Zone of skin (tissue), 1 donor: ENCODE measurements around a stretch of chr16.

DNA sequence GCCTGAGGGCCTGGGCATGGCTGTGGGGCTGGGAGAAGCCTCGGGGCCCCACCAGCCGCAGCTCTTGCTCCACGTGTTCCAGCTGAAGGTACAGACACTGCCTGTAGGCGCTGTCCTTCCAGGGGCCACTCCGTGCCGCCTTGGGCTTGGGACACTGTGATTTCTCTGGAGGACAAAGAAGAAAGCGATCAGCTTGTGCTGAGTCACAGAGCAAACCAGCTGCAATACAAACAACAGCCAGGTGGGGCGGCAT lies 45.1 kb upstream of the GCSH start:
- RRBS, result no CpG with 5 or more reads among the region's 8 CpGs

DNA sequence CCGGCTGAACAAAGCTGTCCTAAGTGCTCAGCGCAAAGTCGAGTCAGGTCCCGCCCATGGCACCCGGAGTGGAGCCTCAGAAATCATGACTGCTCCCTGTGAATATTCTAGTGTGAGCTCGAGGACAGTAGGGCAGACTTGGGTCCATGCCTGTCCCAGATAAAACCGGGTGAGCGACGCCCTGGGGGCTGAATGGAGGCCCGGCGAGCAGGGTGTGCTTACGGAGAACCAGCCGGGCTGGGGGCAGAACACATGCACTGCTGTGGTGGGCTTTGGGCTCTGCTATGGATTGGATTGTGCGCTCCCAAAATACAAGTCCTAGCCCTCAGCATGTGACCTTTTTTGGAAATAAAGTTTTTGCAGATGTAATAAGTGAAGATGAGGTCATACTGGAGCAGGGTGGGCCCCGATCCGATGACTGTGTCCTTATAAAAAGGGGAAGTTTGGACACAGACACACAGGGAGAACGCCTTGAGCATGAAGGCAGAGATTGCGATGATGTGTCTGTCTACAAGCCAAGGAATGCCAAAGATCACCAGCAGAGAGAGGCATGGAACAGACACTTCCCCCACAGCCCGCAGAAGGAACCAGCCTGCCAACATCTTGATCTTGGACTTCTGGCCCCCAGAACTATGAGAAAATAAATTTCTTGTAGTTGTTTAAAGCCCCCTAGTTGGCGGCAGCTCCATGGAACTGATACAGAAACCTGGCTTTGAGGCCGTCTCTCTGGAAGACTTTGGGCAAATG lies 12.7 kb upstream of the CMIP start:
- RRBS, result 61% methylated on average over 8 of the region's 21 CpGs

DNA sequence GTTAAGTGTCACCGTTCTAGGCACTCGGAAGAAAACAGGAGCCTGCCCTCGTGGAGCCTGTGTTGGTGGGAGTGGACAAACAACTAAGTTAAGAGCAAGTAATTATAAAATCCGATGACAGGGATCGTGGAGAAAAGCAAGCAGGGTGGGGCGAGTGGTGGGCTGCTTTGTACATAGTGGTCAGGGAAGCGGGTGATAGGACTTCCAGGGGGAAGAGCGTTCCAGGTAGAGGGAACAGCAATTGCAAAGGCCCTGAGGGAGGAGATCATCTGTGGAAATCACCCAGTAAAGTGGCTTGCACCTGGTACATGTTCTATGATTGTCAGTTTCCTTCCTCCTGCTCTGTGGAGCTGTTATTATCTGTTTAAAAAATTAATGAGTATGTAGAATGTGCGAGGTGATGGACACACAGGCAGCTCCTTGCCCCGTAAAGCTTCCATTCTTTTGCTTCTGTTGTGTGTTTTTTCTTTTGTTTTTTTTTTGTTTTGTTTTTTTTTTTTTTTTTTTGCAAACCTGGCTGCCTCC lies 7.9 kb downstream of the CMIP start:
- RRBS, result no CpG with 5 or more reads among the region's 10 CpGs

- RRBS, result no CpG with 5 or more reads among the region's 18 CpGs
These were observed 86.6 kb downstream of the CMIP start for GRCh38 chr16:81531018-81531712.

DNA sequence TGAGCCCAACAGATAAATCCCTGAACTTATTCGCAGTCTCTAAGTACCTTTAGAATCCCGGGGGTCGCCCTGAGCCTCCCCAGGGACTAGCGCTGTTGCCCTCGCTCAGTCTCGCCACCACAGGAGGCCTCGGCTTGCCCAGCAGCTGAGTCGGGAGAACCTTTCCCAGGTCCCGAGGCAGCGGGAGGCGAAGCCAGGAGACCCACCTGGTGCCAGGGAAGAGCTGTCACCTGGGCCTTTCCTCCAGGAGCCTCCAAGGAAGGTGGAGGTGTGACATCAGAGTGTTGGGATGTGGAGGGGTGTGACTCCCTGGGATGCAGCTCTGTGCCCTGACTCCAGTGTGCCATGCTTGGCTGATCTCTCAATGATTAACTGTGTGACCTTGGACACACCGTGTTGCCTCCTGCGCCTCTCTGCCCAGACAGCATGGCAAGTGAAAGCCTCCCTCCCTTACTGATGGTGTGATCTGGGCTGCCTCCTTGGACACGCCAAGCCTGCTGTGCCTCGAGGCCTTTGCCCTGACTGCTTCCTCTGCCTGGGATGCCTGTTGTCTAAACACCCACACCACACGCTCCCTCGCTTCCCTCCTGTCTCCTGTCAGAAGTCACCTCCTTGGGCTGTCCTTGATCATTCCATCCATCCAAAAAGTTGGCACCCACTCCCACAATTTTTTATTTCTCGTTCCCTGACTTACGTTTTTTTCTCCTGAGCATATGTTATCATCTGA lies 88.0 kb downstream of the CMIP start:
- RRBS, result no CpG with 5 or more reads among the region's 19 CpGs

GRCh38 chr16:81593020-81593545 lies 148.5 kb downstream of the CMIP start:
- RRBS, result no CpG with 5 or more reads among the region's 15 CpGs

DNA sequence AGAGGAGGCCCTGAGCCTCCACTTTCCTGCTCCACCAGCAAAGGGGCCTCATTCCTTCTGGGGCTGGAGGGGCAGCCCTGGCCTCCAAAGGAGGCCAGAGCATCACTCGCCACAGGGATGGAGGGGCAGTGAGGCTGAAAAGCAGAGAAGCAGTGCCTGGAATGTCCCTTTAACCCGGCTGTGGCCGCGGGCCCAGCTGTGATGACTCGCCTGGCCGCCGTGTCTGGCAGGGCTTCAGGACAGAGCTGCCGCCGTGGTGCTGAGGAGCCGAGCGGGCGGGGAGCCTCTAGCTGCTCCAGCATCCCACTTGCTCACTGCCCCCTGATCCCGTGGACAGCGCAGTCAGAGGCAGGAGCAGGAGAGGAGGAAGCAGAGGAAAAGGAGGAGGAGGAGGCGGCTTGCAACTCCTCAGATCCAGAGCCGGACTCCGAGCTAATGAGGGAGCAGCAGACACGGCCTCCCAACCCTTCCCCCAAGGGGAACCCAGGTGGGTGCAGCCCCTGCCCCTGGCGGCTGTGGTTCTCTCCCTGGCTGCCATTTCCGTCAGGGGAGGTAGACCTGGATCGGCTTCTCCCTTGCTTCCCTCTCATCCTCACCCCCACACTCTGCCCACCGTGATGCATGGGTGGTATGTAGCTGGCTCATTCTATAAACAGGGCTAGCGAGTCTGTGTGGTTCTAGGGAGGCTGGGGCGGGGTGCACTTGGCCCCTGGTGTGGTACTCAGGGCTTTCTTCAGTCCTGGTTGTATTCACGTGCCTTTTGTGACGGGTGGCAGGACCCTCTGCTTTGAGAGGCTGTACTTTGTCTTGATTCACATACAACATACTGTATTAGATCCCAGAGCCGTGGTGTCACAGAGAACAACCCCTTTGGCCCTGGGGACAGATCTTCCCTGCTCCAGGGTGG lies 165.7 kb downstream of the CMIP start:
- RRBS, result no CpG with 5 or more reads among the region's 27 CpGs

GRCh38 chr16:81618399-81619128 lies 160.5 kb upstream of the PLCG2 start:
- RRBS, result no CpG with 5 or more reads among the region's 17 CpGs

GRCh38 chr16:81650852-81651535 lies 128.1 kb upstream of the PLCG2 start:
- RRBS, result 86% methylated on average over 2 of the region's 21 CpGs

- RRBS, result no CpG with 5 or more reads among the region's 29 CpGs
These were observed 126.5 kb upstream of the PLCG2 start for GRCh38 chr16:81652160-81653333.

- RRBS, result no CpG with 5 or more reads among the region's 10 CpGs
These were observed 84.7 kb downstream of the PLCG2 start for GRCh38 chr16:81863496-81864521.

- RRBS, result no CpG with 5 or more reads among the region's 4 CpGs
These were observed 21.2 kb downstream of the HSD17B2 start for GRCh38 chr16:82056192-82056622.

DNA sequence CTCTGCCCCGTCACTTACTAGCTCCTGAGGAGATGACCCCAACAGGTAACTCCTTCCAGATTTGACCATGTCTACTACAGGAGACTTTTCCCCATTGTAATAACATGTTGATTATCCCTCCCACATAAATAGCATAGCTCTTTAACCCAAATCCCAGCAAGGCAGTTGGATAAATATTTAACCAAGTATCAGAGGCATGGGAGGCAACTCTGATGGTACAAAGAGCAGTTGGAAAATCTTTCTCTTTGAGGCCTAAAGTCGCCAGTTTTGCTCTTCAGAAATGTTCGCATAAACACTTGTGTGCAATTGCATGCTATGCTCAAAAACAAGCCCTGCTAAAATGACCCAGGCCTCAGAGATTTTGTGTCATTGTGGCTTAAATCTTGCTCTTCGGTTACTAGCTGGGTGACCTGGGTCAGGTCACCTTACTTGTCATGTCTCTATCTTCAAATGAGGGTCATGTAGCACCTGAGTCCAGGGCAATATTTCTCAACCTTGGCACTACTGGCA lies 48.7 kb downstream of the HSD17B2 start:
- RRBS, result no CpG with 5 or more reads among the region's 4 CpGs

DNA sequence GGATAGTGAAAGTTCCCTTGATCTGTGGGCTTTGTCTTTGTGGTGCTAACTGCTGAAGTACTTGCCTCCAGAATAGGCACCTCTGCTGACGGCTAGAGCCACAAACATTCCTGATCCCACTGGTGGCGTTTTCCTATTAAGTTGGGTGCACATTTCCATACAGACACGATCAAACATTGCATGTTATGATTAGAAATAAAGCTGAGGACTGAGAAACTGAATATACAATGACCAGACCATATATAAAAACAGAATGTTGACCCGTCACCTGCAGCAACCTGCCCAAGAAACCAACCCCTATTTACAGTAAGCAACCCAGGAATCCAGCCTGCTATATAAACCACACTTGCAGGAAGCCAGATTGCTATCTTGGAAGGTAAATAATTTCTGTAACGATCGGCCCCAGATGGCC lies 31.7 kb downstream of the MPHOSPH6 start:
- RRBS, result no CpG with 5 or more reads among the region's 6 CpGs

DNA sequence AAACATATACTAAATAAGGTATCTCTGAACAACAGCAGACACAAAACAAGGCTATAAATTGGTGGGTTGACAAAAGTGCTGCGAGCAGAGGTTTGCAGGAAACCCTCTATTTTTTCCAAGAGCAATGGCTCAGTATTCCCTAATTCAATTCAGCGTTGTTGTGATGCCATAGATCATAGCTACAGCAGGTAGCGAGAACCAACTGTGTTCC lies 145.7 kb upstream of the CDH13 start:
- RRBS, result no CpG with 5 or more reads among the region's 3 CpGs

- RRBS, result no CpG with 5 or more reads among the region's 7 CpGs
These were observed 25.0 kb downstream of the CDH13 start for GRCh38 chr16:82651666-82652305.

DNA sequence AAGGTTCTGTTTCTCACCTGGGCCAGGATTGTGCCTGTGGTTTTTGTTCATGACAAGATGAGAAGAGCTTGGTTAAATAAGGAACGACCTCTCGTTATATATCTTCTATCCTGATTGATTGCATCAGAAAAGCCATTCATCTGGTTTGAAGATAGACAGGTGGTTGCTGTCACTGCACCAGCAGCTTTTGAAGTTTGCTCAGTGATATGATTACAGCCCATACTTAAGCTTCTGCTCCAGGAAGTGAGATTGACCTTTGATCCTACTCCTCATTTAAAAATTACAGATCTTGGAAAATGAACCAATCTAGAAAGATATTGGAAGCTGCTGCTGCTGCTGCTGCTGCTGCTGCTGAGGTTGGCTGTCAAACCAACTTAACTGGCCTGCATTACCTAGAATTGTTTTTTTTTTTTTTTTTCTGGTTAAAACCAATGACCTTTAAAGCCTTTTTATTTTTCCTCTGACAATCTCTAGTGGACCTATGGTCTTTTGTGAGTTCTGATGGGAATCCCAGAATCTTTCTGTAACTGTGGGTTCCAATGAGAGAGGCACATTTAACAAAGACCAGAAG lies 25.6 kb downstream of the CDH13 start:
- RRBS, result no CpG with 5 or more reads among the region's 2 CpGs

GRCh38 chr16:82995886-82996545 lies 369.2 kb downstream of the CDH13 start:
- RRBS, result no CpG with 5 or more reads among the region's 6 CpGs

DNA sequence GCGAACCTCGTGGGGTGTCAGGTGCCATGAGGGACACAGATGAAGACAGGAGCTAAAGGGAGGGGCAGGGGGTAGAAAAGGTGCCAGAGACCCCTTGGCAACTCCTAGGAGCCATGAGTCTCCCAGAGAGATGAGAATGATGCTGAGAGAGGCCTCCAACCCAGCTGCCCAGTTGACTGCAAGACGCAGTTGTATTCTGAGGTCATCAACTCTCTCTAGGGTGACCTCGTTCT lies 13.4 kb downstream of the MLYCD start:
- RRBS, result no CpG with 5 or more reads among the region's 4 CpGs

- RRBS, result no CpG with 5 or more reads among the region's 10 CpGs
These were observed 3.5 kb downstream of the OSGIN1 start for GRCh38 chr16:83956590-83956926.